Caco-2 (cell line): ENCODE results near the genes MGAT5, UBXN4, SPOPL, NXPH2 and LRP1B.

DNA sequence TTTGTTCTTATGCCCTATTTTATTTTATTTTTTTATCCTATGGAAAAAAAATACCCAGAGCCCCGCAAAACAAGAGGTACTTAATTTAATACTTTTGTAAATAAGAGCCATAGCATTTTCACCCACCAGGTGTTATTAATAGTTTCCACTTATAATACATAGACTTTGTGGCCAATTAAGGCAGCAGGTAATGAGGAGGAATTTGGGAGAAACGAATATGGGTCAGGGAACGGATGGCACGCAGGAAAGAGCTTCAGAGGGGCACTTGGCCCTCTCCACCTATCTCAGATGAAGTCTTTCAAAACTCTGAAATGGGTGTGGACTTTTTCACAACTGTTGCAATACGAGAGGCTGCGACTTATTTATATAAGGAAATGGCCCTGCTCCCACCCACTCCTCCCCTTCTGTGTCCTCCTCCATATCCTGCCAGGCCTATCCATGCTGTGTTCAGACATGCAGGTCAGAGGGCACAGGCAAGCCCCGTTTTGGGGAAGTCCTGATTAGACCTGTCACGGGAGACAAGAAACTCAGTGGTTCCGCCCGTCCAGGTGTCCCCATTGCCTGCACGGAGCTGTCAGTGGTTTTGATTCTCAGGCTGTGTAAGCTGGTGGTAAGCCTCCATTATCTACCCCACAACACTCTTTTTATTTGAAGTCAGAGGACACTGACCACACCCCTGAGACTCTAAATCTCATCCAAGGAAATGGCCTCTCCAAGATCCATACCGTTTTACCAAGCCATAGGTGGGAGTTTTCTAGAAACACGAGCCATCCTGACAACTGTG, 99.7 kb upstream of the MGAT5 start:
- PRO-cap = no peak
- RRBS = no CpG with 5 or more reads among the region's 13 CpGs

- PRO-cap = no peak
- RRBS = no CpG with 5 or more reads among the region's 5 CpGs
These were observed 98.2 kb upstream of the MGAT5 start for GRCh38 chr2:134155568-134156078.

DNA sequence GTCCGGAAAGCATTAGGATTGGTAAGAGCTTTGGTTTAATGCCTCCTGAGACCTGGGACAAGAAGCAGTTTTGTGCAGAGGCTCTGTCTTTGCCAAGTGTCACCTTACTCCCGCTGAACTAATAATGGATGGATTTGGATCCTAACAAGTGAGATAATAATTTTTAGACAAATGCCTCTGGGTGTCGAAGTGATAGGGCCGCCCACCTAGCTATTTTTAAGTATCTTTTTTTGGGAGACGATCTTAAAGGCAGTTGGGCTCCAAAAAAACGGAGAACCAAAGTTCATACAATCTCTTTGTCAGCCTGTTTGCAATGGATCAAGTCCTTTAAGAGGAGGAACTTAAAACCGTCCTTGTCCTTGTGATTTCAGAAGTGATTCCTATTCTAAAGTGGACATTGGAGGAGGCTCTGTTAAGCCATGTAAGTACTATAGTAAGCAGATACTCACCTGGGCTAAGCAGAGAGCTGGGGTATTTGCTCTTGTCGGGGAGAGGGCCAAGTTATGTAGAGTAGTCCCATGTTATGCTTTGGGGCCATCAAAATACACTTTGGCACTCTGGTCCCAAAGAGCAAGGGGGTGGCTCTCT, 82.4 kb upstream of the MGAT5 start:
- PRO-cap = no peak
- RRBS = no CpG with 5 or more reads among the region's 8 CpGs

- PRO-cap = no peak
- RRBS = no CpG with 5 or more reads among the region's 12 CpGs
These were observed at the start of gene MGAT5 for GRCh38 chr2:134253205-134254544. Gene MGAT5 (plus strand): TSS chr2:134254072.

- PRO-cap = no peak
- RRBS = no CpG with 5 or more reads among the region's 6 CpGs
These were observed 7.8 kb downstream of the MGAT5 start for GRCh38 chr2:134261380-134262408.

DNA sequence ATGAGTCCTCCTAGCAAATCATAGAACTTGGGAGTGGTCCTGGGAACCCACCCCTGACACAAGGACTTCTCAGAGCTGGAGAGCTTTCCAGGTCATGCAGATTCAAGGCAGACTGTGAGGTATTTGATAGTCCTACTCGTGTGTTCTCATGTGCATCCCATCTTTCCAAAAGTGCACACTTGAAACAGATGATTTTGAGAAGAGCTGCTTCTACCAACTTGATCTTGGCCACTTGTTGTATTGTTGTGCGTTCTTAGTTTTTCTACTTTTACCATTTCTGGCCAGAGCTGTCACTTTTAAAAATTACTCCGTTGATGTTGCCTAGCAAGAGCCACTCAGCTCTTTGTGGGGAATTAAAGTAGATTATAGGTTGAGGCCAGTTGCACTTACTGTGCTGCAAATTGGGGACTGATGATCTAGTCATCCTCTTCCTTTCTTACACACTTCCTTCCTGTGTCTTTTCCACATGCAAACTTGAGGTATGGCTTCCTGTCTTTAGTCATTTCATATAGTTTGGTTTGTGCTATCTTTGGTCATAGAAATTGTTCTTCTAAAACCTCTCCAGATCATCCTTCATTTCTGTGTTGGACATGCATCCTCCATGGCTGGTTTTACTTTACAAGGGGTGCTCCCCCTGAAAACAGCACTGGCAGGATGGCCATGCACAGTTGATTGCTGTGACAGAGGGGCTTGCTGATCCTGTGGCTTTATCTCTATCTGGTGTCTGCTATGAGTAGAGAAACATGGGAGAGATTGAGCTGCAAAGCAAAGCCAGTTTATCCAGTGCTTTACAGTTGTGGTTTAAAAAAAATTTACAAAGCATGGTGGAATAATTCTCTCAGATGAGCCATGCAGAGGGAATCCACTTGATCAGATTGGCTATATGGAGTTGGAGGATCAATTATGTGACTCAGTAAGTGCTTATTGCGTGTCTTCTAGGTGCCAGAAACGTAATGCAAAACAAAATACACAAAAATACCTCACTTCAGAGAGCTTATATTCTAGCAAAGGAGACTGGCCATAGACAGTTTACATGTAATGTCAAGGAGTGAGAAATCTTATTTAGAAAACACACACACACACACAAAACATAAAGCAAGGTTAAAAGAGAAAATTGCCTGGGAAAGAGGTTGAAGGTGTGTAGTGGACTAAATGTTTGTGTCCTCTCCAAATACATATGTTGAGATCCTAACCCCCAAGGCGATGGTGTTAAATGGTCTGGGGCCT, 36.5 kb downstream of the MGAT5 start:
- PRO-cap = no peak
- RRBS = no CpG with 5 or more reads among the region's 6 CpGs

DNA sequence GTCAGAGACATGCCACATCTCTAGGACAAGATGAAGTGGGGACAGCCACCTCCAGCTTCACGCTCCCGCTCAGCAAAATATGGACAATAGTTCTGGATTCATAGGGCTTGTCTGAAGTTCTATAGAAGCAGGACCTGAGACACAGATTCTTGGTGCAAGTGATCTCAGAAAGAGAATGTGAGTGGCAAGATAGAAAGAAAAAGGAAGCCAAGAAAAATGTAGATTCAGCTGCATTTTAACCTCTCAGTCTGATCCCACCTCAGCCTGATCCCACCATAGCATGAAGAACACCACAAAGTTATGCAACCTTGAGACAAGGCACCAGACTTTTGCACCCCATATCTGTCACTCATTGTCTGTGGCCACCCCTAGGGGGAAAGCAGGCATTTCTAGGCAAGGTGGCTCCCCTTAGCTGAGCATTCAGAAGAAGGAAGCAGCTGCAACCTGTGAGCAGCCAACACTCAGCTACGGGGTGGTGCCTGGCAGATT, 20.3 kb upstream of the TMEM163 start:
- PRO-cap = no peak
- RRBS = no CpG with 5 or more reads among the region's 3 CpGs

GRCh38 chr2:135635574-135636557, 104.6 kb downstream of the R3HDM1 start:
- PRO-cap = no peak
- RRBS = no CpG with 5 or more reads among the region's 7 CpGs

- PRO-cap = bidirectional peak, plus-strand start at chr2:135741897, minus-strand start at chr2:135741533; bidirectional peak, plus-strand start at chr2:135742168, minus-strand start at chr2:135742199; bidirectional peak, plus-strand start at chr2:135742408, minus-strand start at chr2:135742374
- RRBS = 3% methylated on average over 49 of the region's 106 CpGs
These were observed at the start of gene UBXN4 for GRCh38 chr2:135741408-135742433. Gene UBXN4 (plus strand): TSS chr2:135741855.

DNA sequence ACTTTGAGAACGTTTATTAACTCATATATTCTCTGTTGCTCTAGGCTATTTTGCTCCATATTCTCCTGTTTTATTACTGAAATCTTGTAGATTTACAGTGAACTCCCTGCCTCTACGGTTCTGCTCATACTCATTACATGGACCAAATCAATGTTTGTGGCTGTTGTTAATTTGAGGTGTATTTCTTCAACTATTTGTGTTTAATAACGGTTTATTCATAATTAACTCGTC, 1.2 kb downstream of the UBXN4 start:
- PRO-cap = no peak
- RRBS = no CpG with 5 or more reads among the region's 4 CpGs

- PRO-cap = no peak
- RRBS = no CpG with 5 or more reads among the region's 3 CpGs
These were observed 13.6 kb downstream of the UBXN4 start for GRCh38 chr2:135755099-135755861.

- PRO-cap = no peak
- RRBS = no CpG with 5 or more reads among the region's 6 CpGs
These were observed 4.6 kb downstream of the CXCR4 start for GRCh38 chr2:136113088-136113999.

GRCh38 chr2:136125844-136127049, 8.3 kb upstream of the CXCR4 start:
- PRO-cap = no peak
- RRBS = no CpG with 5 or more reads among the region's 19 CpGs

GRCh38 chr2:136134052-136134762, 16.3 kb upstream of the CXCR4 start:
- PRO-cap = no peak
- RRBS = no CpG with 5 or more reads among the region's 8 CpGs

DNA sequence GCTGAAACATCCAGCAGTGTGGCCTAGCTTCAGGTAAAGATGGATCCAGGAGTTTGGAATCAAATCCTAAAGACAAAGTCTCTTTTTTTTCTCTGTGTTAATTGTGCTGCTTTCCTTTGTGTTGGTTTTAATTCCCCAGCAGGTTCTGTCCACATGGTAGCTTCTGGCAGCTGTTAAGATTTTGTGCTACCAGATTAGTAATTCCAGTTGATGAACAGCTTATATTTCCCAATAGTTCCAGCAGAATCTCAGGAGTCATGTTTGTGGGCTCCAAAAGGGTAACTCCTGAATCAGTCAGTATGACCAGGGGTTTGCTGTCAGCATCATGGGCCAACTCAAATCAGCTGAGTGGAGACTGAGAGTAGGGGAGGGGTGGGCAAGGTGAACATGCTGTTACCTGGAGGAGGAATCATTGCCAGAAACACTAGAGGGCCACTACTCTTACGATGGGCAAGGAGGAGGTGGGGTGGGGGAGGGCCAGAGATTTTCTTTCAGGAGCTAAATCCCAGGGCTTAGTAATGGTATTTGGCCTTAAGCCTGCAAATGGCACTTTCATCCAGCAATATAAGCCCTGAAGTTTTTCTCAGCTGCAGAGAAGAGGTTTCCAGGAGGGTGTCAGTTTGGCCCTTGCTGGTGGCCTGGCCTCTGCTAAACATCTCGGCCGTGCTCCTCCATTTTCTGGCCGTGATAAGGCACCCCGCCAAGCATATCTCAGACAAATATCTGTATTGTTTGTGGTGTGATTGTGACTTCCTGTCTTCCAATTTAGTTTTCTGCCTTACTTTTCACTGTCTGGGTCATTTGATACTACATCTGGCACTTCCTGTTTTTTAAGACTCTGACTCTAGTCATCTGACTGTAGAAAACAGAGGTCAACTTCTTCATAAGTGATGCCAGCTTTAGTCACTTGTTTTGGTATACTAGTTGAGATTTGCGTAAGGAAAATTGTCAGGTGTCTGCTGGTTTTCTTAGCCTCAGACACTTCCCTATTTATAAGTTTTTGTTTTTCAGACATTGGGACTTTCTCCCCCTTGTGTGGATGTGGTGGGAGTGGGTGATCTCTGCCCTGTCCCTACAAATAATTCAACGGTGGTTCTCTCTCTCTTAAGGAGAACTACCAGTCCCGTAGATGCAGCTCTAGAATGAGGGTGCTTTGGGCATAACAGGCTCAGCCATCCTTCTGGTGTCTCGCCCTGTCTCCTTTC, 120.6 kb upstream of the CXCR4 start:
- PRO-cap = no peak
- RRBS = no CpG with 5 or more reads among the region's 9 CpGs

- PRO-cap = no peak
- RRBS = no CpG with 5 or more reads among the region's 19 CpGs
These were observed 163.4 kb upstream of the CXCR4 start for GRCh38 chr2:136280984-136282081.

DNA sequence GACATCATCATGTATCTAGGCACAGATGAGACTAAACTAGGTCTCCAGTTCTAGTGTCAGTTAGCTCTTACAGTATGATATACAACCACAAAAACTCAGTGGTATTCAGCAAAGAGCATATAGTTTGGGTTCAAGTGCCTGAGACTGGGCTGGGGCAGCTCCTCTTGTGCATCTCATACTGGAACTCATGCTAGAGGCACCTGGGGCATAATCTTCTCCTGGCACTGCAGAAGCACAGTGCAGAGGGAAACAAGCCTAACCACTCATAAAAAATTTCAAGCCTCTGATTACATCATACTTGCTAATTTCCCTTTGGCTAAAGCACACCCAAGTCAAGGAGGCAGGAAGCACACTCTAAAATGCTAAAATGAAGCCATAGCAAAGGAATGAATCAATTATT, 79.8 kb upstream of the SPOPL start:
- PRO-cap = unidirectional peak, minus-strand start at position 187 of the sequence; unidirectional peak, minus-strand start at position 239 of the sequence

- PRO-cap = bidirectional peak, plus-strand start at chr2:138501449, minus-strand start at chr2:138501448; bidirectional peak, plus-strand start at chr2:138501805, minus-strand start at chr2:138501695; bidirectional peak, plus-strand start at chr2:138501934, minus-strand start at chr2:138502094; bidirectional peak, plus-strand start at chr2:138502220, minus-strand start at chr2:138502253
- RRBS = 4% methylated on average over 43 of the region's 100 CpGs
These were observed at the start of gene SPOPL for GRCh38 chr2:138501331-138502394. Gene SPOPL (plus strand): TSS chr2:138501770.

DNA sequence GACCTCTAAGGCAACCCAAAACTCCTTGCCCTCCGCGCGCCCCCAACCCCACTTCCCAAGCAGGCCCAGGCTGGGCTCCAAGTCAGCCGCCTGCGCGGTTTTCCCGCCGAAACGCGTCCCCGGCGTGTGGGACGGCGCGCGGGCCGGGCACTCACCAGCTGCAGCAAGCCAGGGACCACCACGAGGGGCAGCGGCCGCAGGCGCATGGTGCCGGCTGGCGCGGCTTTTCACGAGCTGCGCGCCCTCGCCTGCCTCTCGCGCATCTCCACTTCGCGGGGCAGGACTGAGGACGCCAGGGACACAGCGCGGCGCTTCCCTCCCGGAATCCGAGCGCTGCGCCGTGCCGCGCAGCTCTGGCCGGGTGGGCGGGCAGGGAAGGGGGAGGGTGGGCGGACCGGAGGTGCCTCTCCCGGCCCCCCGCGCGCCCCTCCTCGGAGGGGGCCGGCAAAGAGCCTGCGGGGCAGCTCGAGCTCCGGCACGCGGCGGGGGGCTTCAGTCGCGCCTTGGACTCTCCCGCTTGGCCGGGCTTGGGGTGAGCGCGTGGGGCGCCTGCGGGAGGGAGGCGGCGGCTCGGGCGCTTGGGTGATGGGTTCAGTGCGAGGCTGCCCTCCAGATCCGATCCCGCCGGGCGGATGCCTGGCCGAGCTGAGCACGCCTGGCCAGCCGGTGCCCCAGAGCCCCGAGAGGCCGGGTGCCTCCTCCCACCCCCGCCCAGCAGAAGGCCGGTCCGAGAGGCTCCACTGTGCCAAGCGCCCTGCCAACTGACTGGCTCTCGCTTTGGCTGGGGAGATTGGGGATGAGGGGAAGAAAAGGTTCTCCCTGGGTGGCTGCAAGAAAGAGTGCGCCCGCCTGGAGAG, at the start of gene NXPH2:
Gene NXPH2, minus strand, starts transcription at position 355 of the 857 bp plus-strand sequence.
- PRO-cap = no peak
- RRBS = 95% methylated on average over 41 of the region's 88 CpGs

- PRO-cap = no peak
- RRBS = 23% methylated on average over 12 of the region's 83 CpGs
These were observed at the start of gene LRP1B for GRCh38 chr2:142130064-142131250. Gene LRP1B (minus strand): TSS chr2:142131016.